ENCODE data around the genes PACS2 and TEX22.

GRCh38 chr14:105314200-105315086 lies at the start of gene PACS2:
Gene PACS2 (plus strand): TSS chr14:105314748.
- PRO-cap, result bidirectional peak, plus-strand start at chr14:105314711, minus-strand start at chr14:105314453

DNA sequence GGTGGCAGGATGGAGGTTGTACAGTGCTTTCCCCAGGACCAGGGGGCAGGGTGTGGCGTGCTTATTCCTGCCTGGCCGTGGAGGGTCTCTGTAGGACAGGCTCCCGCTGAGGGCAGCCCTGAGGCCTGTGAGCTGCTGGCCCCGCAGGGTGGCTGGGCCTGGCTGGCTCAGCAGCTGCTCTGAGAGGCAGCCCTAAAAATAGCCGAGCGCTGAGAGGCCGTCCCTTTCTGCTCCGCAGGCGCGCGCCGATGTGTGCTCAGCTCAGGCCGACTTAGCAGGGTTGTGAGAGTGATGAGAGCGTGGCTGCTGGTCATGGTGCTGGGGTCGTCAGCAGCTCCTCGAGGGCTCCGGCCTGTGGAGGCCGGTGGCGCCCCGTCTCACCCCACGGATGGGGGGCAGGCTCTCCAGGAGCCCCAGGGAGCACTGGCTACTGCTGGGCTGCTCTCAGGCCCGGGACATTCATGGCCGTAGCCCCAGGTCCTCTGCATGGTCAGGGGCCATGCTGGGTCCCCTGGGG lies 9.9 kb downstream of the PACS2 start:
- PRO-cap, result no peak

DNA sequence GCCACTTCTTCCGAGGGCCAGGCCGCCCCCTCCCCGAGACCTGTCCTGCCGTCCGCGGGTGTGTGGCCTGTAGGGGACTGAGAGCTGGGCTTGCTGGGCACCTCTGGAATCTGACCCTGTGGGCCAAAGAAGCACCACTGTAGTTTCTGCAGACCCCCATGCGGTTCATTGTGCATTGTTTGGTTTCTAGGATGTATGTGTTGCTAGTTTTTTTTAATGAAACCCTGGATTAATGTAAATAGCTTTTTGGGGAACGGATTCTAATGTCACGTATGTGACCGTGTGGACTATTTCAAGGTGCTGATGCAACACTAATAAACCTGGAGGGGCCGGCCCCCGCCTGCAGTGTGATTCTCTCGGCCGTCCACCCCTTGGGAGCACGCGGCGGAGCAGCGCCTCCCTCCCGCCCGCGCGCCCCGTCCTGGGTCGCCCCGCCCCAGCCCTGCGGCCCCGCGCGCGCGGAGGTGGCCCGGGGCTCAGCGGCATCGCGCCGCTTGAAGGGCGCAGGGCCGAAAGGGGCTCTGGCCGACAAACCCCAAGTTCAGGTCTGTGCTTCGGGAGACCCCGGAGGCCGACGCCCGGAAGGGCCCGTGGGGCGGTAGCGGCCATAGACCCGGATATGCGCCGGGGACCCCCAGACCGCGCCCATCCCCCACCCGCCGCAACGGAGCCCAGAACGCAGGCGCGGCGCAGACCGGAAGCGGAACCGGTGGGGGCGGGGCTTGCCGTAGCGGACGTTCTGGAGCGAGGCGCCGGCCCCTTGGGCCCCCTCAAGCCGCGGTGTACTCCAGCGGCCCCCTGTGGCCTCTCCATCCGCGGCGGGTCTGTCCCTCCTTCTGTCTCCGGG lies at the start of gene TEX22:
Gene TEX22 (plus strand): TSS at position 725 of the 847 bp plus-strand sequence.
- PRO-cap, result bidirectional peak, plus-strand start at position 703 of the sequence, minus-strand start at position 666 of the sequence

DNA sequence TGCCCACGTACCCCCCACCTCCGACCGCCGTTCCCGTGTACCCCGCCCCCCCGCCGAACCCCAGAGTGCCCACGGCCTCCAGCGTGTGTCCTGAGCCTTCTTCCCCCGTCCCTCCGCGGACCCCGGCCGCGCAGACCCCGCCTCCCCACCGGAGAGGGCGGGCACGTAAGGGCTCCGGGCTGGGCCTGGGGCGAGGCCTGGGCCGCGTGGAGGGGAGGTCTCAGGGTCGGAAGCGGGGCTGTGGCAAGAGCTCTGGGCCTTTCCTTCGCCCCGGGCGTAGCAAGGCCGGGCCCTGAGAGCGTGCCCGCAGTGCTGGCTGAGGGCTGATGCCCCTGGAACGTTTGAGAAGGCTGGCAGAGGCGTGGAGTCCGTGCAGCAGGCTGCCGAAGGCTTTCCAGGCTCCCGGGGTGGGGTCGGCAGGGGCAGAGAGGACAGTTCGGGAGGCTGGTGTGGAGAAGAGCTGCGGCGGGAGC lies 359 bp downstream of the TEX22 start:
- PRO-cap, result no peak

DNA sequence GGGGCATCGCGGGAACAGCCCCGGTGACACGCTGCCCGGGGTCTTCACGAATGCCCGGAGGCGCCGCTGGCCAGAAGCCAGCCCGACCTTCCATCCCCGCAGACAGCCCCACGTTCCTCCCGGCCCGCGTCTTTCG lies 826 bp upstream of the TEDC1 start:
- PRO-cap, result no peak

DNA sequence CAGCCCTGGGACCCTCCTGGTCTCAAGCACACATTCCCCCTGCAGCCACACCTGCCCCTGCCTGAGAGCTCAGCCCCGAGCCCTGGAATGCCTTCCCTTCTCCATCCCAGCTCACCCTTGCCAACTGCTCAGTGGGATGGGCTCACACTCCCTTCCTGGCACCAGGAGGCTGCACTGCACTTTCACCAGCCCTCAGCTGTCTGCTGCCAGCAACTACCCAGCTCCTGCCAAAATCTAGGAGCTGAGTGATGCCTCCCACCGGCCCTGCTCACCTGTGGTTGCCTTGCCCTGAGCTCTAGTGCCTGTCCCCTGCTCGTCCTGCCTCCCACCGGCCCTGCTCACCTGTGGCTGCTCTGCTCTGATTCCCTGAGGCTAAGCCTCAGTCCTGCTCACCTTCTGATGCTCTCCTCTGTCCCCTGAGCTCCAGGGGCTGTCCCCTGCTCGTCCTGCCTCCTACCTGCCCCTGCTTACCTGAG lies 119.8 kb downstream of the TMEM121 start:
- PRO-cap, result no peak

GRCh38 chr14:105700570-105701356 lies 174.4 kb downstream of the TMEM121 start:
- PRO-cap, result no peak

DNA sequence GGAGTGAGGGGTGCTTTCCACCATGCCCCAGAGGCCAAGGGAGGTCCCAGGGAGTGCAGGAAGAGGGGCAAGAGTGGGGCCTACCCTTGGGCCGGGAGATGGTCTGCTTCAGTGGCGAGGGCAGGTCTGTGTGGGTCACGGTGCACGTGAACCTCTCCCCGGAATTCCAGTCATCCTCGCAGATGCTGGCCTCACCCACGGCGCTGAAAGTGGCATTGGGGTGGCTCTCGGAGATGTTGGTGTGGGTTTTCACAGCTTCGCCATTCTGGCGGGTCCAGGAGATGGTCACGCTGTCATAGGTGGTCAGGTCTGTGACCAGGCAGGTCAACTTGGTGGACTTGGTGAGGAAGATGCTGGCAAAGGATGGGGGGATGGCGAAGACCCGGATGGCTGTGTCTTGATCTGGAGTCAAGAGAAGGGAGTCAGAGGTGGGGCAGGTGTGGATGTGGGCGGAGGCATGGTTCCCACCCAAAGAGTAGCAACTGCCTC lies 328.5 kb downstream of the TMEM121 start:
- PRO-cap, result no peak

GRCh38 chr14:105857809-105858673 lies 331.7 kb downstream of the TMEM121 start:
- PRO-cap, result no peak

- PRO-cap, result no peak
Measured at GRCh38 chr14:105859450-105860421, 333.4 kb downstream of the TMEM121 start.

GRCh38 chr14:106174063-106174519 lies 647.7 kb downstream of the TMEM121 start:
- PRO-cap, result no peak

- PRO-cap, result no peak
Measured at GRCh38 chr14:106204136-106204815, 677.9 kb downstream of the TMEM121 start.

- PRO-cap, result no peak
Measured at GRCh38 chr14:106228522-106229034, 702.2 kb downstream of the TMEM121 start.

GRCh38 chr14:106268726-106269419 lies 742.5 kb downstream of the TMEM121 start:
- PRO-cap, result no peak

DNA sequence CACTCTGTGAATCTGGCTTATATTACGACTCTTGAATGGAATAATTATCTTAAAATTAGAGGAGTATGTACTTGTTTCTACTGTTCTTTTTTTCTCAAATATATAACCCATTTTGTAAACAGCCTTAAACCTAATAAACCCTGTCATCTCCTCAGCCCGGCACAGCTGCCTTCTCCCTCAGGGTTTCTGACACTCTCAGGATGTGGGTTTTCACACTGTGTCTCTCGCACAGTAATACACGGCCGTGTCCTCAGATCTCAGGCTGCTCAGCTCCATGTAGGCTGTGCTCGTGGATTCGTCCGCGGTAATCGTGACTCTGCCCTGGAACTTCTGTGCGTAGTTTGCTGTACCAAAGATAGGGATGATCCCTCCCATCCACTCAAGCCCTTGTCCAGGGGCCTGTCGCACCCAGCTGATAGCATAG lies 1235.5 kb downstream of the TMEM121 start:
- PRO-cap, result no peak

All from mesenteric fat pad (tissue), 1 donor.